M059J (cell line): ENCODE measurements around a stretch of chr9.

- RAMPAGE, long total RNA = no peak
Observed at GRCh38 chr9:10679-11085, 18.6 kb downstream of the WASHC1 start.

DNA sequence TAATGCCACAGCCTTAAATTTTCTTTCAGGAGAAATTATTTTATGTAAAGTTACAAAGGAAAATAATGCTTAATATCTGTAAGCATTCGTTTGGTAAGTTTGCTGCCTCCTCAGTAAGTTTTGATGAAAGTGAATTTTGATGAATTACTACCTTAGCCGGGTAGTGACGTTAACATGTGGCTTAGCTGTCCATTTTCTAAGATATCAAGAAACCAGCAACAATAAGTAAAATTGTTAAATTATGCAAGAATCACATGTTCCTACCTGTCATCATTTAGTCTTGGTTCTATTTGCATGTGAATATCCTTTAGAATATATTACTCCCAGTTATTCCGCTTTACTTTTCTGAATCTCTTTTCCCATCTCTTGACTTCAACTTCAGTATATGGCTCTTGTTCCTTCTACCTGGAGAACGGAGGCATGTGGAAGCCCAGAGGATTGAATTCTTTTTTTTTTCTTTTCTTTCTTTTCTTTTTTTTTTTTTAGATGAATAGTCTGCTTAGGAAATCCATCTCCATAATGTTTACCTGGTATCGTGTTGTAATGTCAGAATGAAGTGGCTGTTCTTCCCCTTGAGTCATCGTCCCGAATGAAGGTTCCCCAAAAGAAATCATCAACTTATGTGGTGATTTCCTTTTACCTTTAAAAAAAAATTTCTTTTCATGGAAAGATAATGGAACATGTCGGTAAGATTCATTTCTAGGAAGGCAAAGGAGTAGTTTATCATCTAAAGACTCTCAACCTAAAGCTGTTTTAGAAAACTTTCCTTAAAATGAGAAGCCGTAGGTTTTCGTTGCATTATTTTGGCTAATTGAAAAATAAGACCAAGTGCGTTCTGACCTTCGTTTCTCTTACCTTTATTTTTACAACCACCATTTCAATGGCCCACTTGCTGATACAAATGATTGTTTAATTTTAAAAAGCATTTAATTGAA lies 59.6 kb downstream of the DOCK8 start:
- RAMPAGE, long total RNA = no peak

- RAMPAGE, long total RNA = no peak
Observed at GRCh38 chr9:279648-280052, 65.0 kb downstream of the DOCK8 start.

DNA sequence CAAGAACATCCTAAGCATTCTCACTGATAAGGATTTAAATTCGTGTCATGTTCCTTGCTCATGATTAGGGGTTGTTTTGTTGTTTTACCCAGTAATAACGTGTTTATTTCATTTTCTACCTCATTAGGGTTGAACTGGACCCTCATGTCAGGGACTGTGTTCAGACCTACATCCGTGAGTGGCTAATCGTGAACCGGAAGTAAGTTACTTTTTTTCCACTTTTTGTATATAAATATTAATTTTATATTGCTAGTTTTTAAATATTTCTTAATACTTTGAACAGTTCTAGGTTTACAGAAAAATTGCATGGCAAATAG lies 74.7 kb downstream of the DOCK8 start:
- RAMPAGE, long total RNA = no peak

GRCh38 chr9:505517-505794 lies 961 bp downstream of the KANK1 start:
- RAMPAGE, long total RNA = no peak

DNA sequence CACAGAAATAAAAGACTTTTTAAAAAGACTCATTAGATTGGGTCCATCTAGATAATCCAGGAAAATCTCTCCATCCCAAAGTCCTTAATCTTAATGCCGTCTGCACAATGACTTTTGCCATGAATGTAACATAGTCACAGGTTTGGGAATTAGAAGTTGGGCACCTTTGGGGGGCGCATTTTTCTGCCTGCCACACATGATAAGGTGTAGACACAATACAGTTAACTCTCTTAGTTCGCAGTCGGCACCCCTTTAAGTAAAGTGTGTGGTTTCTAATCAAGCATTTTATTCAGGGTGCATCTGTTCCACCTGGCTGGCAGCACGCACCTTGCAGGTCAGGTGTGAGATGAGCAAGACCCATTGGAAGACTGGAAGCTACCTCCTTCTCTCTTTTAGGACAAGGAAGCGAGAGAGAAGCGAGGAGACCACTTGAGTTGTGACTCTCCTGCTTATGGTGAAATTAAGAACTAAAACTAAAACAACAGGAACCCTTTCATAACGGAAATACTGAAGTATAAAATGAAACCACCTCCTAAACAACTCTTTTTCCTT lies 32.2 kb downstream of the KANK1 start:
- RAMPAGE, long total RNA = no peak

GRCh38 chr9:618634-619061 lies 114.2 kb downstream of the KANK1 start:
- RAMPAGE, long total RNA = no peak

DNA sequence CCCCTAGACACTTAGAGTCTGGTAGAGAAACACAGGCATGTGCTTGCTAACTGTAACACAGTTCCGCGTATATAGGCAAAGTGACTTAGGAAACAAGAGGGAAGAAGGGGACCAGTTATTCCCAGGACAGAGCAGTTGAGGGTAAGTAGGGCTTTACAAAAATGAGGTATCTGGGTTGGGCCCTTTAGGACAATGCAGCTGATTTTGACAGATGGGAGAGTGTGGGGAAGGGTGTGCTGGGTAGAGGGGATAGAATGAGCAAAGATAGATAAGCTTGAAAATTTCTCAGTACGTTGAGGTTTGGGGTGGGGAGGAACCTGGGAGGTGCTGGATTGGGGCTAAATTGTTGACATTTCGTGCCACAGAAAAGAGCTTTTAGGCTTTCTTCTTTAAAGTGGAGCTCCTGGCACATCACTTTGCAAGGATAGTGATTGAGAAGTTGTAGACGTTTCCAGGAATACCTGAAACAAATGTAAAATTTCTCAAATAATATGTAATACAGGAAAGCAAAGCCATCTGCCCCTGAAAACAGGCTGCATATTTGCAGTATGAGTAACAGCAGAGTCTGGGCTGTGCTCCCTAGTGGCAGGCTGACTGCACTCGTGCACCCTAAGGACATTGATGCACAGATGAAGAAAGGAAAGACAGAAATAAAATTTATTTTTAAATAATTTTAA lies 145.0 kb upstream of the DMRT1 start:
- RAMPAGE, long total RNA = no peak

DNA sequence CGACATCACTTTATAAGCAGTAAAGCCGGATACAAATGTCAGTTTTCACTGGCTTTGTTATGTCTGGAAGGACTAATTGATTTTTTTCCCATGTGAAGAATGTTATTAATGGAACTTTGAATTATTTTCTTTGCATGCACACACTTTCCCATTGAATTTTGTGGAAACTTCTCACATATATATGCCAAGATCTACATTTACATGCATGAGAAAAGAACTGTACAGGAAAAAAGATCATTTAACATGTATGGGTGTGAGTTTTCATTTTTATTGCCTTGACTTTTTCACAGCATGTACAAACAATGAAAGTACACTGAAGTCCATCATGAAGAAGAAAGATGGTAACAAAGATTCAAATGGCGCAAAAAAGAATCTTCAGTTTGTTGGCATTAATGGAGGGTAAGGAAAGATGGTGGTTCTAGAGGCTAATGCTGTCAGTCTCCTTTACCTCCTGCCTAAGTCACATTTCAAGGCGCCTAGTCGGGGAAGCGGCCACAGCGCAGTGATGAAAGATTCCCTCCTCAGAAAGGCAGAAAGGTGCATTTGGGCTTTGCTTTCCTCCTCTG lies 110.5 kb upstream of the DMRT1 start:
- RAMPAGE, long total RNA = no peak

DNA sequence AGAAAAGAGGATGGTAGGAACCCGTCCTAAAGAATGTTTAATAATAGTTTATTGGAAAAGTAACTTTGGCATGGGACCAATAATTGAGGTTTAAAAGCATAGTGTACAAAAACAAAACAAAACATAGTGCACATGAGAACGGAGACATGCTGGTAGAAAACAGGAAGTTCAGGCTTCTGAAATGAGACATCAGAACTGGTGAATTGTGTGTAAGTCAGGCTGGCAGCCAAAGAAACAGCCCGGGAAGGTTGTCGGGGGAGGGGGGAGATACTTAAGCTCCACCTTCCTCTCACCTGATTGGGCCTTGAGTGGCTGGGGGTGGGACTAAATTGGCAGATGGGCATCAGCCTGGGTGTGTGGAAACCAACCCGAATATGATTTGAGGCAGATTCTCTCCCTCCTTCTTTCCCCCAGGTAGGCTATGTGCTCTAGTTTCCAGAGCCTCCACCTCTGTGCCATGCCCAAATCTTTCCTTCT lies 256.3 kb downstream of the SMARCA2 start:
- RAMPAGE, long total RNA = no peak

- RAMPAGE, long total RNA = no peak
Observed at GRCh38 chr9:2289357-2289740, 274.2 kb downstream of the SMARCA2 start.

DNA sequence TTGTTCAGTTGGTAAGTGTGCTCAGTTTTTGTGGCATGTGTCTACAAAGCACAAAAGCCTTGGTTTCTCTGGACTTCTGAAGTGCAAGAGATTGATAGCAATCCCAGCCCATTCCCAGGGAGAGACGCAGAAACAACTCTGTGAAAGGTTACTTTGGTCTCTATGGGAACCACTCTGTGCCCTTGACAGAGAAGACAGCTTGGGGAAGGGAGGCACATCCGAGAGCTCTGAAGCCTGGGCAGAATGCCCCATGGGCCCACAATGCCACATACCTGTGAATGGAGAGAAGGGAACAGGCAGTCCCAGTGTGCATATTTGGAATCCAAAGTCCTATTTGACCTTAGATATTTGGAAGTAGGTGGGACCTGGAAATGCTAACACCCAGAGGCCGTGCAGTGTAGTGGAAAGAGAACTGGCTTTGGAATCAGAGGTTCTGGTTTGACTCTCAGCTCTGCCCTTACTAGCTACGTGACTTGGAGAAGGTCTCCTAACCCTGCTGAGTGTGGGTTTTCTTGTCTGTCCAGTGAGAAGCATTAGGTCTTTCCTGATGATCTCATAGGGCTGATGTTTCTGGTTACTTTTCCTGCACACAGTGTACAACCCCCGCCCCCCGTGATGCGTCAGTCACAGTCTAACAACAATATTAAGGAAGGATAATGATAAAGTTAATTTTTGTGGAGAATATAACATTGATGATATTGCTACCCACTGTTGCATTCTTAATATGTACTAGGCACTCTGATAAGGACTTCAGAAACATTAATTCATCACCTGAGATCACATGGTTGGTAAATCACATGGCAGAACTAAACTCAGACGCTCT lies 194.1 kb upstream of the VLDLR start:
- RAMPAGE, long total RNA = no peak

DNA sequence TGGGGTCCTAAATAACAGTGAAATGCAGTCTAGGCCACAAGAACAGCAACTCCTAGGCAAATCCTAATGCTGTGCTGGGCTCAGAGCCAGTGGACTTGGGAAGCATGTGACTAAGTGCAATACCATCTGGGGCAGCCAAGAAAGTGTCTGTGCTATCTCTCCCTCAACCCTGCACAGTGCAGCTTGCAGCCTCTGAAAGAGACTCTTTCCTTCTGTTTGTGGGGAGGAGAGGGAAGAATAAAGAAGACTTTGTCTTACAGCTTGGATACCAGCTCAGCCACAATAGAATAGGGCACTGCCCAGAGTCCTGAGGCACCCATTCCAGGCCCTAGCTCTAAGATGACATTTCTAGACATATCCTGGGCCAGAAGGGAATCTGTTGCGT lies 62.0 kb upstream of the VLDLR start:
- RAMPAGE, long total RNA = no peak

DNA sequence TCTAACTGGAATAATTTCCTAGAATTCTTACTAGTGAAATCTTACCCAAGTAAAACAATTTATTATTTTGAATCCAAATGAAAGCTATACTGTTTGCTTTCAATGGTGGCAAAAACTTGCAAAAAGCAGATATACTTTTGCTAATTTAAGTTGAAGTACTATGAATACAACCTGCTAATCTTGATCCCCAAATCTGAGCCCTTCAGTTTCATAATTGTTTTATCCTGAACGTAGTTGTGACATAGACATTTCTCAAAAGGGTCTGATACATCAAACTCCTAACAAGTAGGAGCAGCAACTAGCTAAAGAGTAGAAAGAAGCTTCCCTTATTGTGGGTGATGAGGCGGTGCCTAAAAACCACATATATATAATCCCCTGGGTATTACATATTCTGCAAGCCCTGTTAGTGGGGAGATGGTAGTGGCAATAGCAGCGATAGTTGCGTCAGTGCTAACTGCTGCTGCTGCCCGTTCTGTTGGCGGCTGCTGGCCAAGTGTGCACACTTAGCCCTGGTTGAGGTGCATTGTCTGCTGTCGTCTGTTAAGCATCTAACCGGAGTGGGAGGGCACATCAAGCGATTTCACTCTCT lies 35.7 kb downstream of the VLDLR start:
- RAMPAGE, long total RNA = no peak

DNA sequence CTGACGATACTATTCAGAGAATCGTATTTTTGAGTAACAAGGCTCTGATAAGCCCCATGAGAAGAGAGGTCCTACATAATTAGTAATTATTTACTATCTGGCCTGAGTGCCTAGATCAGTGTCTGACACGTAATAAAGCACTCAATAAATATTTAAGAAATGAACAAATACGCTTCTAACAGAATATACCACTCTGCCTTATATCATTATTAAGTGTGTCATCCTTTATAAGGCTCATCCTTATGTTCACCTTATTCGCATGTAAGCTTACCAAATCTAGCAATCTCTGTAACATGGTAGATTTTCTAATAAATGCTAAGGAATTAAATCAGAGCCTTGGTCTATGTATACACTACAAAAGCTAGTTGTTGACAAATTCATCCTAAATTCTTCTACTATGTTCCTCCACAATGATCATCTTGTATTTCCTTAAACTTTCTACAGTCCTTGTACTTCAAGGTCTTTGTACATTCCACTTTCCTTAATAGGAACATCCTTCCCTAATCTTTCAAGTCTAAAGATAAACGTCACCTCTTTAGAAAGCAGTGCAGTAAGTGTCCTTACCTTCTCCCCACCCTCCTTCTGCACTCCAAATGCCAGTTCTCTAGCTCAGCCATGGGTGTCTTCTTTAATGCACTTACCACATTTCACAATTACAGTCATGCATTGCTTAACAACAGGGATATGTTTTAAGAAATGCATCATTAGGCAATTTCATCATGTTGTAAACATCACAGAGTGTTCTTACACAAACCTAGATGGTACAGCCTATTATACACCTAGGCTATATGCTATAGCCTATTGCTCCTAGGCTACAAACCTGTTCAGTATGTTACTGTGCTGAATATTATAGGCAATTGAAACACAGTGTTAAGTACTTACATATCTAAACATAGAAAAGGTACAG lies 91.4 kb downstream of the RFX3 start:
- RAMPAGE, long total RNA = no peak

- RAMPAGE, long total RNA = no peak
Observed at GRCh38 chr9:3517320-3518024, 8.3 kb downstream of the RFX3 start.

GRCh38 chr9:3906693-3907537 lies 381.1 kb upstream of the RFX3 start:
- RAMPAGE, long total RNA = no peak

DNA sequence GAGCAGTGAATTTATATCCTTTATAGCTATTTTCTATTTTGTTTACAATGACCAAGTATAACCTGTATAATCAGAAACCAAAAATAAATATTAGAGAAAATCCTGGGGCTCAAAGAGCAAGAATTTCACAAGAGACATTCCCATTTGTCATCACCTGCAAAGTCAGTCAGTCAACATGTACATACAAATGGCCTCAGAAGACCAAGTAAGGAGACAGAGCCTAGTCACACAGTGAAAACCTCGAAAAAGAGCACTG lies 231.4 kb downstream of the GLIS3 start:
- RAMPAGE, long total RNA = no peak

DNA sequence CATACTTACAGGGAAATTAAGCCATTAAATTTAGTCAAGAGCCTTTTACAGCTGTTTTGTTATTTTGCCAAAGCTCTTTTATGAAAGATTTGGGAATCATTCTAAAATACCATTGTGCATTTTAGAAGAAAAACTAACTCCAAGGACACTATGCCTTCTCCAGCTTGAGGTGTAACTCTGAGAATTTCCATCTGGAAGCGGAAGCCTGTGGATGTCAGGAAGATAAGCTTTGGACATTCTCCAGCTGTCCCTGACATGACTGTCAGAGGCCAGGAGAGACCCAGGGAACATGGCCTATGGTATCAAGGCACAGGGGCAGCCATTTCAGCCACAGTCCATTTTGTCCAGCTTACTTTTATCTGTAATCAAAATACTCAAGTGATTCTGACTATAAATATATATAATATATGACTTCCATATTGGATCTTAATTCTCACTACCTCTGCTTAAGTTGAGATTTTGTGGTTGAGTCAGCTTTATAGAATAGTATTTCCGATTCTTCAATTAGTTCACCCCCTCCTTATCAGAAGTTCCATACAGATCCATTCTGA lies 230.1 kb downstream of the GLIS3 start:
- RAMPAGE, long total RNA = no peak

- RAMPAGE, long total RNA = no peak
Observed at GRCh38 chr9:4293242-4294163, 6.4 kb downstream of the GLIS3 start.